ENCODE results near the genes PDIA2 and MSLN.

GRCh38 chr16:64605-65077, 7.8 kb downstream of the RHBDF1 start:
- RRBS = no CpG with 5 or more reads among the region's 15 CpGs

GRCh38 chr16:260980-261764, 14.6 kb downstream of the RGS11 start:
- RRBS = no CpG with 5 or more reads among the region's 29 CpGs

DNA sequence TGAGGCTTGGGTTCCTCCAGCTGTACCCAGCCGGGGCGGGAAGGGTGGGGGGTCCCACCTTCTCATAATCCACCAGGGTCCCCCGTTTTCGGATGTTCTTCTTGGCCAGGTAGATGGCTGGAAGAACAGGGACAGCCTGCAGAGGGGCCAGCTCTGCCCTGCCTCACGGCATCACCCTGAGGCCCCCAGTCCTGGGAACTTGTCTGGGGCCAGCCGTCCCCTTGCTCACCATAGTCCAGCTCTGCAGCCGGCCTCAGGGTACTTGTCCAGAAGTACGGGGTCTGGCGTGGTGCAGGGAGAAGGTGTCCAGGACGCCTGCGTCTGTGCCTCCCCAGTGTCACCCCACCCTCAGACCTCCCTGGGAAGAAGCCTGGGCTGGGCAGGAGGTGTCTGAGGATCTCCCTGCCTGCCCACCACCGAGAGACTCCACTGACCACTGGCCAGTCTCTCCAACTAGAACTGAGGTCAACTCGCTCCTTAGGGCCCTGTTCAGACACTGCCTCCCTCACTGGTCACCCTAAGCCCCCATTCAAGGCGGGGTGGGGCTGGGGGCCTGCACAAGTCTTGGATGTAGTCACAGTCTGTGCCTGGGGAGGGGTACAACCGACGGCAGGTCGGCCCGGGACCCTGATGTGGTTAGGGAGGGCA, 1.6 kb downstream of the RGS11 start:
- RRBS = 55% methylated on average over 1 of the region's 18 CpGs

DNA sequence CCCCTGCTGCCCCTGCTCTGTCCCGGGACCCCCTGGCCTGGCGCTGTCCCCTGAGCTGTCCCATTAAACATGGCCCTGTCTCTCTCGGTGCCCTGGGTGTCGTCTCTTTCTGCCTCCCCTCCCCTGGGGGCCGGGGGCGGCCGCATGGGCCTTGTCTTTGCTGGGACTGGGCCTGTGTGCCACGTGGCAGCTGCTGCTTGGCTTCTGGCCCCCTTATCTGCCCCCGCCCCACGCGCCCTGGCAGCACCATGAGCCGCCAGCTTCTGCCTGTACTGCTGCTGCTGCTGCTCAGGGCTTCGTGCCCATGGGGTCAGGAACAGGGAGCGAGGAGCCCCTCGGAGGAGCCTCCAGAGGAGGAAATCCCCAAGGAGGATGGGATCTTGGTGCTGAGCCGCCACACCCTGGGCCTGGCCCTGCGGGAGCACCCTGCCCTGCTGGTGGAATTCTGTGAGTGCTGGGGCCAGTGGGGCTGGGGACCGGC, at the start of gene PDIA2:
PDIA2 (plus strand) TSS at position 243 of the 481 bp plus-strand sequence.
- RRBS = no CpG with 5 or more reads among the region's 18 CpGs

DNA sequence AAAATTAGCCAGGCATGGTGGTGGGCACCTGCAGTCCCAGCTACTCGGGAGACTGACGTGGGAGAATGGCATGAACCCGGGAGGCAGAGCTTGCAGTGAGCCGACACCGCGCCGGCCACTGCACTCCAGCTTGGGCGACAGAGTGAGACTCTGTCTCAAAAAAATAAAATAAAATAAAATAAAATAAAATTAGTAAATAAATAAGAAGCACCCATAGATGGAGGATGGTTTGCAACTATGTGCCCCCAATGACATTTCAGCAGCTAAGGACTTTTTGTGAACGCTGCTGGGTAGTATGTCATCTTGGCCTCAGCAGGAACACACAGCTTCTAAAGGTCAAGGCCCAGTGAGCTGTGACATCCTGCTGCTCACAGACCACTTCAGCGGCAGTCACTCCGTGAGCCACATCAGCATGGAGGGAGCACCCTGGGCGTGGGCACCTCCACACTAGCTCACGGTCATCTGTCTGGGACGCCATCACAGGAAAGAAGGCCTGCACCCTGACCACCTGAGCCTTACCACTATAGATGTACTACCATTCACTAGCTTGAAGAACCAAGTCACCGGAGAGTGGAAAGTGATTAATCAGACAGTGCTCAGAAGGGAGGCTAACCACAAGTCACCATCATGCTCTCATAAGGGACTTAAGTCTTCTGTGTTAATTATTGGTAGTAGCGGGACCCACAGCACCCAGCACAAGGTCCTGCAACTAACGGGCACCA, 3.4 kb downstream of the AXIN1 start:
- RRBS = no CpG with 5 or more reads among the region's 17 CpGs

DNA sequence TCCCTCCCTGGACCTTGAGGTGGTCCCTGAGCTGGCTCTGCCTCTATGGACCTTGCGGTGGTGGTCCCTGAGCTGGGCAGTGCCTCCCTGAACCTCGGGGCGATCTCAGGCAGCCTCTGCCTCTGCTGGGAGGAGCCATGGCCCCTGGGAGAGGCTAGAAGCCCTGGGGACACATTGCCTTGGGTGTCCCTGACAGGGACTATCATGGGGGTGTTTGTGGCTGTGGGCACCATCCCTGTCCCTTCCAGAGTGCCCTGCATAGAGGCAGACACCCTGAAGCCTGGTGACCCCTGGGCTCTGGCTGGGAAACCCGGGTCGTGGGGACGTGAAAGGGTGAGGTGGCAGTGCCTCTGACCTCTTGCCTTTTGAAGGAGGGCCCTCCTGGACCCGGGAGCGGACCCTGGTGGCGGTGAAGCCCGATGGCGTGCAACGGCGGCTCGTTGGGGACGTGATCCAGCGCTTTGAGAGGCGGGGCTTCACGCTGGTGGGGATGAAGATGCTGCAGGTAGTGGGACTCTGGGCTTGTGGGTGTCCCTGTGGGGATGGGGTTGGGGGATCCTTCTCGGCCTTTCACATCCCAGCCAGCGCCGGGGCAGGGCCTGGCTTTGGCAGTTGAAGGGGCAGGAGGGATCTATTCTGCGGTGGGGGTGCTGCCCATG, 1.7 kb downstream of the NME4 start:
- RRBS = 77% methylated on average over 4 of the region's 22 CpGs

GRCh38 chr16:410118-411083, 8.7 kb downstream of the DECR2 start:
- RRBS = 86% methylated on average over 11 of the region's 58 CpGs

- RRBS = 92% methylated on average over 7 of the region's 12 CpGs
Measured at GRCh38 chr16:497329-497693, 30.2 kb upstream of the CAPN15 start.

DNA sequence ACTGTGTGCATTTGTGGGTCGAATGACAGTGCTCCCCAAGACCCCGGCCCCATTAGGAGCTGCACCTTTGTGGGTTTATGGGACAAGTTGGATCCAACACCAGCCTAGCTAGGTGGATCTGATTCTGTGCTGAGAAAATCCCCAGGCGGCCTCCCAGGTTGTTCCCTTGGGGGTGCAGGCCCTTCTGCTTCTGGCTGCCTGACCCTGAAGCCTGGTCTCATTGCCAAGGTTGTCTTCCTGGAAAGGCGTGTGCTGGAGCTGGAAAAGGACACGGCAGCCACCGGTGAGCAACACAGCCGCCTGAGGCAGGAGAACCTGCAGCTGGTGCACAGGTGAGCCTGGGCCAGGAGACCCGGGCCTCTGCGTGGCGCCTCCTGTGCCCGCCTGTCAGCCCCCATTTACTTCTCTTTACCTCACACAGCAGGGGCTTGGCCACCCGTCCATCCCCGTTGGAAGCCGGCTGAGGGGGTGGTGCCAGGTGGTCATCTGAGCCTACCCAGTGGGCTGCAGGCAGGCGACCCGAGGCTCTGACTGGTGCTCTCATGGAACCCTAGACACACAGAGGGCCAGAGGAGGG, 22.1 kb upstream of the CAPN15 start:
- RRBS = 82% methylated on average over 6 of the region's 16 CpGs

GRCh38 chr16:526315-527003, 1.1 kb upstream of the CAPN15 start:
- RRBS = 2% methylated on average over 4 of the region's 25 CpGs

DNA sequence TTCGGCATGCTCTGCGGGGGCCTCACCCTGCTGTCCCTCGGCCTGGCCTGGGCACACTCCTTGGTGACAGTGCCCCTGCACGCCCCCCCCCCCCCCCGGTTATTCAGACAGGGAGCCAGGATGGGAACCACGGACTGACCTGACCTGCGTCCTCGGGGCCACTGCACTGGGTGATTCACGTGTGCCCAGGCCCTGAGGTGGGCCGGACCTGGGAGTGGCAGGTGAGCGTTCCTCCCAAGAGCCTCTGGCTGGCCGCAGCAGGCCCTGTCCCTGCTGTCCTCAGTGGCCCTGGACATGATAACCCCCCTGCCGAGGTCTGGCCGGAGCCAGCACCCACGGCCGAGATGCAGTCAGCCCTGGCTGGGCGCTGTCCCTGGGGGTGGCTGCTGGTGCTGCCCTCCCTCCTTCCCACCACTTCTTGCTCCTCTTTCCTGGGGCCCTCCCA, 8.4 kb downstream of the CAPN15 start:
- RRBS = no CpG with 5 or more reads among the region's 17 CpGs

- RRBS = 91% methylated on average over 18 of the region's 35 CpGs
Measured at GRCh38 chr16:646274-646905, 2.8 kb upstream of the WDR90 start.

- RRBS = 67% methylated on average over 6 of the region's 27 CpGs
Measured at GRCh38 chr16:647053-647972, 1.9 kb upstream of the WDR90 start.

DNA sequence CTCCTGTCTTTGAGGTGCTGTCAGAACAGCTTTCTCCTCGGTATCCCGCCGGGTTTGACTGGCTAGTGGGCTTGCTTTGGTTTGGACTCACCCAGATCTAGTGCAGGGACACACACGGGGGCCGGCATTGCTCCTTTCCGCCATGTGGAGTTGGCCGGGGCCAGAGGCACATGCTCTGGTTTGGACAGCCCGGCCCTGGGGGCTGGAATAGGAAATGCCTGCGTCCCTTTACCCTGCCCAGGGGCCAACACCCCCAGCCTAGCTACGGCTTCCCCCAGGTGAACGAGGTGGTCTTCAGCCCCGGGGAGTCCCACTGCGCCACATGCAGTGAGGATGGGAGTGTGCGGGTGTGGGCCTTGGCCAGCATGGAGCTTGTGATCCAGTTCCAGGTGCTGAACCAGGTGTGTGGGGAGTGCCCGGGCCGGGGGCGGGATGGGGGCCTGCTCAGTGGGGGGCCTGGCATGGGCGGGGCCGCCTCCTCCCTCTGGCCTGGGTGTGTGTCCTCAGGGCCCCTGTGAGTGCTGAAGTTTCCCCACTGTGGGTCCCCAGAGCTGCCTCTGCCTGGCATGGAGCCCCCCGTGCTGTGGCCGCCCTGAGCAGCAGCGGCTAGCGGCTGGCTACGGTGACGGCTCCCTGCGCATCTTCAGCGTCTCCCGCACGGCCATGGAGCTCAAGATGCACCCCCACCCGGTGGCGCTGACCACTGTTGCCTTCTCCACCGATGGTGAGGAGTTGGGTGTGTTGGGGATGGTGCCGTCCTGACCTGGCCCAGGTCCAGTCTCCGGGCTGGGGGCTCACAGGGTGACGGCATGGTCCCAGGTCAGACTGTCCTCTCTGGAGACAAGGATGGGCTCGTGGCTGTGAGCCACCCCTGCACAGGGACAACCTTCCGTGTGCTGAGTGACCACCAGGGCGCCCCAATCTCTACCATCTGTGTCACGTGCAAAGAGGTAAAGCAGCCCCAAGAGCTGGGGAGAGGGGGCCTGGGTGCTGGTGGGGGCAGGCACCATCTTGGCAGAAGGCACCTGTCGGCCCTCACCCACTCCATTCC, 2.2 kb upstream of the RHOT2 start:
- RRBS = 90% methylated on average over 8 of the region's 40 CpGs

DNA sequence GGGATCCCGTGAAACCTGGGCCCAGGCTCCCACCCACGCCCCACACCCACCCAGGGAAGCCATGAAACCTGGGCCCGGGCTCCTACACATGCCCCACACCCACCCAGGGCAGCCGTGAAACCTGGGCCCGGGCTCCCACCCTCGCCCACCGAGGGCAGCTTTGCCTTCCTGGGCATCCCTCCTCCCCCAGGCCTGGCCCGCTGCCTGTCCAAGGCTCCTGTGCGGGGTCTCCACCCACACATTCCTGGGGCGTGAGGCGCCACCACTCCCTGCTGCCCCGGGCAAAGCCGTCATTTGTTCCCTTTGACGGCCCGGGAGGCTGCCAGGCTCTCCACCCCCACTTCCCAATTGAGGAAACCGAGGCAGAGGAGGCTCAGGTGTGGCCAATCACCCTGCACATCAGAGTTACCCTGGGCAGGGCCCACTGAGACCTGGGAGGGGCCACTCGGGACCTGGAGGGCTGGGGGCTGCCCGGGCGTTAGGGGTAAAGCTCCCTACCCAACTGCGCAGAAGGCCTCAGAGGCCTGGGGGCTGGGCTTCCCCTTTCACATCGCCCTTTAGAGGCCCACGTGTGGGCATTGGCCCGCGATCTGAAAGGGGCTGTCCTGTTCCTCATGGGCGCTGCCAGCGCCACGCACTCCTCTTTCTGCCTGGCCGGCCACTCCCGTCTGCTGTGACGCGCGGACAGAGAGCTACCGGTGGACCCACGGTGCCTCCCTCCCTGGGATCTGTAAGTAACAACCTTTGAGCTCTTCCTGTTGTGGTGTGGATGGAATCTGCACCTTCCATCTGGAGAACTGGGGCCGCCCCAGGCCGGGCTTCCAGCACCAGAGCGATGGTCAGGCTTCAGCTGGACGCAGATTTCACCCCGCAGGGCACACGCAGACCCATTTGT, at the start of gene MSLN:
MSLN (plus strand) TSS at position 290 of the 895 bp plus-strand sequence.
- RRBS = 66% methylated on average over 1 of the region's 40 CpGs

DNA sequence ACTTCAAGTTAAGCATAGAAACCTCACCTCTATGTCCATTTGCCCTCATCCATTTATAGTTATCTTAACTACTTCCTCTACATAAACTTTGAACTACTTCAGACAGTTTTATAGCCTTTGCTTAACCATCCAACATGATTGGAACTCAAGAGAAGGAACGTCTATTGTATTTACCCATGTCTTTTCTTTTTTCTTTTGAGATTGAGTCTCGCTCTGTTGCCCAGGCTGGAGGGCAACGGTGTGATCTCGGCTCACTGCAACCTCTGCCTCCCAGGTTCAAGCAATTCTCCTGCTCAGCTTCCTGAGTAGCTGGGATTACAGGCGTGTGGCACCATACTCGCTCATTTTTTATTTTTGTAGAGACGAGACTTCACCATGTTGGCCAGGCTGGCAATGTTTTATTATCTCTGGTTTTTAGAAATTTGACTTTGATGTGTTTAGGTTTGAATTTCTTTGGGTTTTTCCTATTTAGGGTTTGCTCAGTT, 64.7 kb upstream of the GNG13 start:
- RRBS = no CpG with 5 or more reads among the region's 7 CpGs

DNA sequence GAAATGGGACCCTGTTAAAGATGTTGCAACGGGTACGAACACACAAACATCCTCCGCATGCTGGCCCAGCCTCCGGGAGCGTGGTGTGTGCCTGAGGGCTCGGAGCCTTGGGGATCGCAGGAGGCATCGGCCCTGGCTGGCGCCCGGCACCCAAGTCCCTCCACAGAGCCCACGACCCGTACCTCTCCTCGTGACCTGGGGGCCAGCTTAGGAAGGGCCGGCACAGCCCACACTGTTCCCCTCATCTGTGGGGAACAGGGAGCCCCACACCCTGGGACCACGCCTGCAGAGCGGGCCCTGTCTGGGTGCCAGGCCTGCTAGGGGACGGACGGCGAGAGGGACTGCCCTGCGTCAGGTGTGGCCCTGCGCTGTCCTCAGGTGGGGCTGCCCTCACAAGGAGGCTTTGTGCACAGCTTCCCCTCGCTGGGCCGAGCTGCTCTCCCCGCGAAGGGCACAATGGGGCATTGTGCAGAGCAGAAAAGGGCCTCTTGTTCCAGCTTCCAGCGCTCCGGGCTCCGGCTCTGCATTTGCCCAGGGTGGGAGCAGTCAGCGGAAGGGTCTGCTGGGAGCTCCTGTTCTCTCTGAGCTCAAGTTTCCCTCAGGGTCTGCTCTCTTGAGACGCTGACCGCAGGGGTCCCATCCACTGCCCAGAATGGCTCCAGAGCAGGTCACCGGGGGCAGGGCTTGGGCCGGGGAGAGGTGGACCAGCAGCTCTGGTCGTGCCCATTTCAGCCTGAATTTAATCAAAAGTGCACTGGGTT, 1.7 kb upstream of the LMF1 start:
- RRBS = 78% methylated on average over 13 of the region's 34 CpGs

- RRBS = 62% methylated on average over 8 of the region's 46 CpGs
Measured at GRCh38 chr16:976795-977857, 4.4 kb upstream of the SOX8 start.

GRCh38 chr16:1083009-1083346, 10.4 kb downstream of the SSTR5 start:
- RRBS = 39% methylated on average over 16 of the region's 20 CpGs

DNA sequence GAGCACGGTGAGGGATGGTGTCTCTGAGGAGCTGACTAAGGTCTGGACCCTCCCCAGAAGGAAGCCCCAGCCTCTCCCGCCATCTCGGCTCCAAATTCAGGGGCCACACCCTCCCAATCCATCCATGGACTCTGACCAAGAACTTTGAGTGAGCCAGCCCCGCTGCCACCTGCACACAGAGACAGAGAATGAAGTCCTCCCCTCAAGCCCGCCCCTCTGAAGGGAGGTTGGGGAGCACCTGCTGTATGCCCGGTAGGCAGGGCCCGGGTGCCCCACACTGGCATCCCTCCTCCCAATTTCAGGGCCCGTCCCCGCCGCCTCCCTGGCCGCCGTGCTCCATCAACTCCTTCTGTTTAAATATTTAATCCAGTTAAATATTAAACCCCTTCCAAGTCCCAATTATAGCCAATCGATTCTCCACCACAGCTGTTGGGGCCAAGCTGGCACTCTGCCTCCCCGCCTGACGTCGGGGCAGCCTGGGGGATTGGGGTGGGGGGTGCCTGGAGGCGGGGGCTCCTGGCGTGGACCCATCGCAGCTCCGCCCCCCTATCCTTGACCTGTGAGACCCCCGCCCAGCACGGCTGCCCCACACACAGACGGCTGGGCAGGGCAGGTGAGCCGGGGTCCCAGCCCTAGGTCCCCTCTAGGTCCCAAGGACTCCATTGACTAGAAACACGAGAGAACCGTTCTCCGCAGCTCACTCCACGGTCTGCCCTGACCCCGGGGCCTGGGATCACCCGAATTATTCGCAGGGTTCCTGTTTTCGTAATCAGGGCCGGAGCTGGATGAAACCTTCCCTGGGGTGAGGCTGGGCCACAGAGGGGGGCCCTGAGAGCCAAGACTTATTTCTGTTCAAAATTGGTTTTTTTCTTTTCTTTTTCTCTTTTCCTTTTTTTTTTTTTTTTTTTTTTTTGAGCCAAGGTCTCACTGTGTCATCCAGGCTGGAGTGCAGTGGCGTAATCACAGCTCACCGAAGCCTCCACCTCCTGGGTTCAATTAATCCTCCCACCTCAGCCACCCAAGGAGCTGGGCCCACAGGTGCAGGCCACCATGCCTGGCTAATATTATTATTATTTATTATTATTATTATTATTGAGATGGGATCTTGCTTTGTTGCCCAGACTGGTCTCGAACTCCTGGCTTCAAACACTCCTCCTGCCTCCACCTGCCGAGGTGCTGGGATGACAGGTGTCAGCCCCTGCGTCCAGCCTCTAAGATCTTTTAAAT, 17.8 kb upstream of the CACNA1H start:
- RRBS = 63% methylated on average over 4 of the region's 38 CpGs